ENCODE results near the gene FICD.

- PRO-cap = no peak
- RAMPAGE, long total RNA, 4 experiments = no peak in any of the 4 experiments
Measured at GRCh38 chr12:106249147-106249493, 1.3 kb upstream of the CKAP4 start.

- PRO-cap = no peak
- RAMPAGE, long total RNA, 4 experiments = no peak in any of the 4 experiments
Measured at GRCh38 chr12:106251575-106252021, 3.8 kb upstream of the CKAP4 start.

GRCh38 chr12:106328439-106329095, 26.0 kb downstream of the TCP11L2 start:
- PRO-cap = no peak
- RAMPAGE, long total RNA, 4 experiments = no peak in any of the 4 experiments

- PRO-cap = no peak
- RAMPAGE, long total RNA, 4 experiments = no peak in any of the 4 experiments
Measured at GRCh38 chr12:106684473-106685026, 89.9 kb upstream of the RIC8B start.

GRCh38 chr12:106747620-106748446, 26.6 kb upstream of the RIC8B start:
- PRO-cap = no peak
- RAMPAGE, long total RNA, 4 experiments = no peak in any of the 4 experiments

GRCh38 chr12:106768936-106769519, 5.5 kb upstream of the RIC8B start:
- PRO-cap = no peak
- RAMPAGE, long total RNA, 4 experiments = no peak in any of the 4 experiments

DNA sequence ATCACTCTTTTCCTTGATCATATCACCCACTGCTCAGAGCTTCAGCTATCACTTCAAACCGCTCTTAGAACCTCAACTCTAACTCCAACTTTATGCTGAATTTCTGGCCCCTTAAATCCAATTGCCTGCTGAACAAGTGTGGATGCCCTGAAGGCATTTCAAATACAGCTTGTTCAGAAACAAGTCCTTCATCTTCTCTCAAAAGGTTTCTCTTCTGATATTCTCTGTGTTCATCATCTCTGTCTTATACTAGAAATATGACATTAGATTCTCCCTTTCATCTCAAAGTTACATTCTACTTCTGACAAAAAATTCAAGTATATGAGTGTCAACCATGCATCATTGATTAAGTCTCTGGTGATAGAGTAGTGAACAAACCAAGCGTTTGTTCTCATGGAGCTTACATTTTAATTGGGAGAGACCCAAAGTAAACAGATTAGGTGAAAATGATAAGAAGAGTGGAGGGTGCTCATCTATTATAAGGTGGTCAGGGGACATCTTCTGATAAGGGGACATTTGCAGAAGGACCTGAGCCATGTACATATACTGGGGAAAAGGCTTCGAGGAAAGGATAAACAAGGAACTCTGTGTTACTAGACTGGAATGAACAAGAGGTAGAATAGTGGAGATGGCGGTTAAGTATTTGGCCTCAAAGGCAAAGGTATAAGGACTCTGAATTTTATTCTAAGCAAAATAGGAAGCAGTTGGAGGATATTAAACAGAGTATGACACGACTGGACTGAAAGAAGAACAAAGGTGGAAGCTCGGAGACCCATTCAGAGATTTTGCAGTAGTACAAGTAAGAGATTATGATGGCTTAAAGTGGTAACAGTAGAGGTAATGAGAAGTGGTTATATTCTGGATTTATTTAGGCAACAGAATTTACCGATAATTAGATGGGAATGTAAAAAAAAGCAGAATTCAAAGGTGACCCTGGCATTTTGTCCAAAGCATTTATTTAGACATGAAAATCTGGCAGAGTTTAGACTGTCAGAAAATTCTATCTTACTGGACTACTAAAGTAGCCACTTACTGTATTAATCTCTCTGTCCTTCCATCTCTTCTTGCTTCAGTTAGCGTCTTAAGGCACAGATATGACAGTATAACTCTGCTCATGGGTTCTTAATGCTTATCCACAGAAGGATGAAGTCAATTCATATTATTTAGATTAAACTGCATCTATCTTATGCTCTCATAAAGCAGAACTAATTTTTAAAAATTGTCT, 7.3 kb downstream of the TMEM263 start:
- PRO-cap = no peak
- RAMPAGE, long total RNA, 4 experiments = no peak in any of the 4 experiments

DNA sequence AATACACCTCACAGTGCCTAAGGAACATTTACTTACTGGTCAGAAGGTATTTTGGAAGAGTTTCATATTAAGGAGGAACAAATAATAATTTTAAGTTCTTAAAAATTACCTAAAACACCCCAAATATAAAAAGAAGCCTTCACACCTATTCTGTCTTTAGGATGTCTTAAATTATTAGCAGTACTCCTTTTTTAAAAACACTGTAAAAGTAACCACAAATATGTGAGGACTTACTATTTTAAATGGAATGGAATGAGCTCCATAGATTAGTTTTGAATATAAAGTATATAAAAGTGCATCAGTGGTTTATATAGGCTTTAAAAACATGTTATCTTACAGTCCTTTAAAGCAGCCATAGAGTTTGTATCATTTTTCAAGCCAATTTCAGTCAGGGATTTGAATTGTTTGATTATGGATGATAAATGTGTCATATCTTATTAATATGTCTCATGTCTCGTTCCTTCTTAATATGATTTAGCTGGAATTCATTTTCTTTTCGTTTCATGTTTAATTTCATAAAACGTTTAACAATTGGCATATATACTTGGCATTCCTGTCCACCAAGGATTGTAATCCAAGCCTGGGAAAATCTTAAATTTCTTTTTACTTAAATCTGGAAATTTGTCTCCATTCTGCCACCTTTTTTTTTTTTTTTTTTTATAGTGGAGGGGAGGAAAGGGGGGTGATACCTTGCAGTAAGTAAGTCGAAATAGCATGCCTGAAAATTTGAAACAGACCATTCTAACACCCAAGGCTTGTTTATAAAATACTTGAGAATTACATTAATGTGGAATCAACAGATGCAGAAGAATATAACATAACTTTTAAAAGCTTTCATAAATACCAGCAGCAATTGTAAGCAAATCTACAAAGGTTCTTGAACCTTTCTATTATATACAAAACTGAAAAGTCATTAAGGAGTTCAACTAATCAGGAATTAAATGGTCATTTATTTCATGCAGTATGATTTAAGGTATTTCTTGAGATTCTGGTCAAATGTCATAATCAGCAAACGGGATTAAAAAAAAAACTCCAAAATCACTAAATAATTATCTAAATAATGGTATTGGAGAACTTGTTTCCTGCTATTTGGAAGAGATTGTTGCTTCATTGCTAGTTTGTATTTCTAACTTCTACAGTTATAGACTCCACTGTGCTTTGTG, 14.3 kb downstream of the MTERF2 start:
- PRO-cap = no peak
- RAMPAGE, long total RNA, 4 experiments = no peak in any of the 4 experiments

DNA sequence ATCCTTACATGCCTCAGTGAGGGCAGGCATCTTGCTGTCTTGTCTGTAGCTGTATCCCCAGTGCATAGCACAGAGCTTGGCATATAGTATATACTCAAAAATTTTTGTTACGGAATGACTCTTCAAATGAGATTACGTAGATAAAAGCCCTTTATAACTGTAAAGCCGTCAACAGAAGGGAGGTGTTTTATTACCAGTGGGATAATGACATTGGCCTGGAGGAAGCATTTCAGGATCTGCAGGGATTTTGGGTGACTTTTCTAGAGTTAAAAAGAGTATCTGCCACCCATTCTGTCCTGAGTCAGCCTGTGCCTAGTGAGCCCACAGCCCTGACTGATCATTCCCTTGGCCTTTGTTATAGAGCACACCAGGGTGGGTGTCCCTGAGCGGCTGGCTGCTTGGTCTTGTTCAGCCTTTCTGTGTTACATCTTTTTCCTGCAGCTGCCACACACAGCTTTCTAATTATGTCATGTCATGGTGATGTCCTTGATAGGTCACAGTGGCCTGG, 68.2 kb downstream of the ABTB3 start:
- PRO-cap = no peak
- RAMPAGE, long total RNA, 4 experiments = no peak in any of the 4 experiments

- PRO-cap = no peak
- RAMPAGE, long total RNA, 4 experiments = no peak in any of the 4 experiments
Measured at GRCh38 chr12:107560350-107560737, 125.3 kb upstream of the PWP1 start.

- PRO-cap = no peak
- RAMPAGE, long total RNA, 4 experiments = no peak in any of the 4 experiments
Measured at GRCh38 chr12:107645740-107646596, 39.6 kb upstream of the PWP1 start.

DNA sequence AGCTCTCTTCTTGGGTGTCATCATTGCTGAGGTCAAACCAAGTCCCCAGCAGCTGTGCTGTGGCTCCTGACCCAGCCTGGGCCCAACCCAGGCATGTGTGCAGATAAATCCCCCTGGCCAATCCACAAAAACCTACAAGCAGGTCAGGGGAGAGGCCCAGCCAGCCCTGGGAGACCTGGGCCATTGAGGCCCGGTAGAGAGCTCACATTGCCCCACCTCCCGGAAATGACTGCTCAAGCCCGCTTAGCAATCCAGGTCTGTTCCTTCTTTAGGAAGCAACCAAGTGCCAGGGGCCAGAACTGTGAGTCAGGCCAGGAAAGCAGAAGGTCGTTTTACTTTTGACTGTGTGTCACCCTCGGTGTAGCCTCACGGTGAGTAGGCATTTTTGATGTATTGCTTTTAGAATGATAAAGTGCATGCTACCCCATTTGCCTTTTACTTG, 25.5 kb upstream of the PWP1 start:
- PRO-cap = no peak
- RAMPAGE, long total RNA, 4 experiments = no peak in any of the 4 experiments

- PRO-cap = no peak
- RAMPAGE, long total RNA, 4 experiments = no peak in any of the 4 experiments
Measured at GRCh38 chr12:108315908-108316473, 23.1 kb downstream of the CMKLR1 start.

DNA sequence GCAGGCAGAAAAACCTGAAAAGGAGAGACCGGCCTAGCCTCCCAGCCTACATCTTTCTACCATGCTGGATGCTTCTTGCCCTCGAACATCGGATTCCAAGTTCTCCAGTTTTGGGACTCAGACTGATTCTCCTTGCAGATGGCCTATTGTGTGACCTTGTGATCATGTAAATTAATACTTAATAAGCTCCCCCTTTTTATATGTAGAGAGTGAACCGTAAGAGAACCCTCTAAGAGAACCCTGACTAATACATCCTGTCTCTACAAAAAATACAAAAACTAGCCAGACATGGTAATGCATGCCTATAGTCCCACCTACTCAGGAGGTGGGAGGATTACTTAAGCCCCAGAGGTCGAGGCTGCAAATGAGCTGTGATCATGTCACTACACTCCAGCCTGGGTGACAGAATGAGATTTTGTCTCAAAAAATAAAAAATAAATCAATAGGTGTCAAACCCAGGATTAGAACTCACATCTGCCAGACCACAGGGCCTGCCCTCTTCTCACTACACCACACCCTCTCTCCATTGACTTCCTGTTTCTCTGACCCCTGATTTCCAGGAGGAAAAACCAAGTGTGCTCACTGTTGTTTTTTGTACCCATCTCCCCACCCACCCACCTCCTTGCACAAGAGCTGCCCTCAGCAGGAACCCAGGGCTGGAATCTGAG, 6.4 kb downstream of the CMKLR1 start:
- PRO-cap = no peak
- RAMPAGE, long total RNA, 4 experiments = no peak in any of the 4 experiments

GRCh38 chr12:108333260-108333494, 5.9 kb downstream of the CMKLR1 start:
- PRO-cap = no peak
- RAMPAGE, long total RNA, 4 experiments = no peak in any of the 4 experiments

GRCh38 chr12:108343000-108343486, 3.9 kb upstream of the CMKLR1 start:
- PRO-cap = no peak
- RAMPAGE, long total RNA, 4 experiments = no peak in any of the 4 experiments

- PRO-cap = unidirectional peak, plus-strand start at chr12:108349494
- RAMPAGE, long total RNA, 4 experiments = no peak in any of the 4 experiments
Measured at GRCh38 chr12:108349344-108349781, 10.3 kb upstream of the CMKLR1 start.

DNA sequence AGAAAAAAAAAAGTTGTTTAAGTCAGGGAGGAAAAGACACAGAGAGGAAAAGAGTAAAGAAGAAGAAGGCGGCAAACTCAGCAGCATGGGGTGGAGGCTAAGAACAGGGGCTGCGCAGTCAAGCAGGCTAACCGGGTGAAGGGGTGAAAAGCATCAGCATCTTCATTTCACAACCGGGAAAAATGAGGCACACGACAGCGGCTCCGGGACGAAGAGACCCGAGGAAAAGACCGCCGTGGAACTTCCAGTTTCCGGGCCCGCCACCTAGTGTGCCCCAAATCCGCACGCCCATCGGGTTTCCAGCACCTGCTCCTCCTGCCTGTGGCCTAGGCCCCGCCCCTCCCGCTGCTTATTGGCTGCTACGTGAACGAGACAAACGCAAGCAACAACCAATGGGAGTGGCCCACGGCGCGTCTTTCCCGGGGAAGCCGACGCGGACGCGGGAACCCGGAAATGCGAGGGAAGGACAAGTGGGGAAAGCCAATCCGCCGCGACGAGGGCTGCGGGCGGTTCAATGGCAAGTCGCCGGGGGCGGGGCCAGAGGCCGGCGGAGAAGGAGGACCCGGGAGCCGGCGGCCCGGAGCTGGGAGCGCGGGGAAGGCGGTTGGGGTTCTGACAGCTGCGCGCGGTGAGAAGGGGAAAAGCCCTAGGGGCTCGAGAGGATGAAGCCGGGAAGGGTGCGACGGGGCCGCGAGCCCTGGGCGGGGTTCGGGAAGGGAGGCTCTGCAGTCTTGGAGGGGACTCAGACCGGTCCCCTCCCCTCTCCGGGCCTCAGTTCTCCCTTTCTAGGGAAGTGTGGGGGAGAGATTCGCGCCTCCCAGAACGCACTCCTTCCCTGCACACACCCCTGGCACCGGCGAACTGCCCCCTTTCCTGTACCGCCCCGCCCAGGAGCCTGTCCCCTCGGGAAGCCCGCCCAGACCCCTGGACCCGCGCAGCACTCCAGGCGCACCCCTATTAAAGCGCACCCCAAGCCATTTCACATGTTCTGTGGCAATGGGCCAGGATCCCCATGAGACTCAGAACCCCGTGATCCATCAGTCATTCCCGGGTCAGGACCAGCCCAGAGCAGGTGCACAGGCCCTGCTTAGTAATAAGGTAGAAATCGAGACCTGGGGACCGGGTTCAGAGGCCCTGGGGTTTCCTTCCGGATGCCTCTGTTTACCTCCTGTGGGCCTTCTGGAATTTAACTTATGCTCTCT, at the start of gene FICD:
FICD (plus strand) TSS at position 544 of the 1,202 bp plus-strand sequence.
- PRO-cap = bidirectional peak, plus-strand start at position 575 of the sequence, minus-strand start at position 323 of the sequence
- RAMPAGE, long total RNA, 4 experiments = start-site peak on the plus strand in 4 of 4 experiments, centred at positions 551 to 560 of the sequence, 17 to 49 reads per replicate

GRCh38 chr12:108515936-108516101, 742 bp downstream of the FICD start:
- PRO-cap = no peak
- RAMPAGE, long total RNA, 4 experiments = no peak in any of the 4 experiments

DNA sequence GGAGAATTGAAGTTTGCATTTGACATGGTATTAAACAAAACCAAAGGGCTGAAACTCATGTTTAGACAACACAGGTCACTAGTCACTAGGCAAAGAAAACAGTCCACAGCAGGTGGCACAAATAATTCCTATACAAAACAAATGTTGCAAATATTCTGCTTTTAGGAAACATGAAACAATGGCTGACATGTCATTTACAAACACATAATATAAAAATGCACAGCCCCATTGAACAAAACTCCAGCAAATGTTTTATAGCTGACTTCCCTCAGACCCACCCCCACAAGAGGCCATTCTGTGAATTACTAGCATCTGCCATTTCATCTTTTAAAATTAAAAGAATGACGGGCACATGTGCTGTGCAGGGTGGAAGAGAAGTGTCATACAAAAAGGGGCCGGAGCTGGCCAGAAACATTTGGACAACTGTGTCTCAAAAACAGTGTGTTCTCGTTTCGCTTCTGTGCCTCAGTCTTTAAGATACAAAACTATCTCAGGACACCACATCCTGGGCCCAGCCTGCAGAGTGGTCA, 7.7 kb downstream of the FICD start:
- PRO-cap = no peak
- RAMPAGE, long total RNA, 4 experiments = no peak in any of the 4 experiments